ENCODE measurements around the genes PARP1 and ITPKB.

GRCh38 chr1:226001863-226002685 lies 2.9 kb upstream of the SDE2 start:
- RRBS = no CpG with 5 or more reads among the region's 9 CpGs

GRCh38 chr1:226110347-226111320 lies 48.1 kb downstream of the H3-3A start:
- RRBS = 2% methylated on average over 19 of the region's 70 CpGs

DNA sequence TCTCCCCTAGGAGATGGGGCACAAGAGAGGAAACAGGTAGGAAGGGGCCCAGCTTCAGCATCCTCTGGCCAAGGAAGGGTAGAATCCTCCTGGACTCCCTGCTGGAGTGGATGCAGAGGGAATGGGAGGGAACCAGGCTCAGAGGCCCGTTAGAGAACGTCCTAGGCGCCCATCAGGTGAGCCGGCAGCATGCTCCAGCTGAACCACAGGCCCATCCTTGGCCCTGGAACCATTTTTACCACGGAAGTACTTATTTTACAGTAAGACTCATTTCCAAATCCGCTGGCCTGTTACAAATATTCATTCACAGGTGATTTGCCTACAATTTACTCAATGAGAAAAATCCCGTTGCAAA lies 58.1 kb downstream of the H3-3A start:
- RRBS = no CpG with 5 or more reads among the region's 7 CpGs

DNA sequence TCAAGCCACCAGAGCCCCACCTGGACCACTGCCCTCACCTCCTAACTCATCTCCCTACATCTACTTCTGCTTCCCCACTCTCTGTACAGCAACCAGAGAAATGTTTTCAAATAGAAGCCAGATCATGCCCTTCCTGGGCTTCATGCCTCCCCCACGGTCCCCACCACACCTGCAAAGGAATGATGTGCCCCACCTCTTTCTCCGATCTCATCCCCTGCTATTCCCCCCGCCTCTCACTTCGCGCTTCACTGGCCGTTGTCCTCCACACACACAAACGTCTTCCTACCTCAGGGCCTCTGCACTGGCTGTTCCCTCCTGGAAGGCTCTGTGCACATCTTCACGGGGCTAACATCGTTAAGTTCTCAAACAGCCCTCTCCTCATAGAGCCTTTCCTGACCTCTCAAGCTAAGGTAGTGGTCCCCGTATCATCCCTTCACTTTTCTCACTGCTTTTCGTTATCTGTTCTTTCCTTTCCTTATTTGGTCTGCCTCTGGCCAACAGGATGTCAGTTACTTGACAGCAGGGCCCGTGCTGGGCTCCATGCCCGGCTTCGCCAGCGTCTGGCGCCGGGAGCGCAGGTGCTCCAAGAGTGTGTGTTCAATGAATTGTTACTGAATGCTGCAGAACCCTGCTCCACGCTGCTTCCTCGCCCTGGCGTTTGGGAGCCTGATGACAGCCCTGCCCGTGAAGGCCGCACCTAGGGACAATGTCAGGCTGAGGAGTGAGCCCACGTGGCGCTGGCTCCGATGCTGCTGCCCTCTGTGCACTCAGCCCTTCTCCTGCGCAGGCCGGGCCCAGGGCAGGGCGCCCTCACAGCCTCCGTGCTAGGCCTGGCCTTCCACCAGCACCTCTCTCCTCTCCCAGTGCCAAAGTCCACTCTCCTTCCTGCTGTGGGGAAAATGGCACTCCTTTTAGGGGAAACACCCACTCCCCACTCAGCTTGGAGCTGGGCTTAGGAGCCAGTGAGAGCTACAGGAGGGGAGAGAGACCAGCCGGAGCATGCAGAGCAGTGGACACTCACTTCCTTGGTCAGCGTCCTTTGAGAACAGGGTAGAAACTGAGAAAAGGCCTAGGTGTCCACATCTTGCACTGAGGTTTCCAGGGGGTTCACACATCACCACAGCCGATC lies 51.6 kb downstream of the ACBD3 start:
- RRBS = no CpG with 5 or more reads among the region's 33 CpGs

DNA sequence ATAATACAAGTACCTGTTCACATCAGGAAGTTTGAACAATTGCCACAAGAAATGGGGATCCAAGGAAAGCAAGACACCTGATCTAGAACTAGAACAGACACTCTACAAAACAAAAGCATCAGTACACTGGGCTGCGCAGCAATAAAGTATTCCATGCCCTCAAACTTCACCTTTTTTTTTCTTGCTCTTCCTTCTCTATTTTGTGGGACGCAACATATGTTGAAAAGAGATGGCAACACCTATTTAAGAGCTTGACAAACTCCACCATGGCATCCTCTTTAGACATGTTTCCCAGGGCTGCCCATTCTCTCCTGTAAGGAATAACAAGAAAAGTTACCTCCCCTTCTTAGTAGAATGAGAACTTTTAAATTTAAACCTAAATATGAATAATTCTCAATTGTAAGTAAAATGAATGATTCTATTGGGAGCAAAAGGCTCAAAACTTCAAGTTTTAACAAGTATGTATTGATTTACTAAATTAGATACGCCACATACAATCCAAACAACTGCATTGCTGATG lies 21.9 kb downstream of the ACBD3 start:
- RRBS = no CpG with 5 or more reads among the region's 3 CpGs

- RRBS = no CpG with 5 or more reads among the region's 23 CpGs
Observed at GRCh38 chr1:226209198-226210045, 14.0 kb upstream of the MIXL1 start.

GRCh38 chr1:226390152-226390728 lies 17.7 kb downstream of the PARP1 start:
- RRBS = 90% methylated on average over 3 of the region's 10 CpGs

- RRBS = no CpG with 5 or more reads among the region's 2 CpGs
Observed at GRCh38 chr1:226407339-226407446, 700 bp downstream of the PARP1 start.

DNA sequence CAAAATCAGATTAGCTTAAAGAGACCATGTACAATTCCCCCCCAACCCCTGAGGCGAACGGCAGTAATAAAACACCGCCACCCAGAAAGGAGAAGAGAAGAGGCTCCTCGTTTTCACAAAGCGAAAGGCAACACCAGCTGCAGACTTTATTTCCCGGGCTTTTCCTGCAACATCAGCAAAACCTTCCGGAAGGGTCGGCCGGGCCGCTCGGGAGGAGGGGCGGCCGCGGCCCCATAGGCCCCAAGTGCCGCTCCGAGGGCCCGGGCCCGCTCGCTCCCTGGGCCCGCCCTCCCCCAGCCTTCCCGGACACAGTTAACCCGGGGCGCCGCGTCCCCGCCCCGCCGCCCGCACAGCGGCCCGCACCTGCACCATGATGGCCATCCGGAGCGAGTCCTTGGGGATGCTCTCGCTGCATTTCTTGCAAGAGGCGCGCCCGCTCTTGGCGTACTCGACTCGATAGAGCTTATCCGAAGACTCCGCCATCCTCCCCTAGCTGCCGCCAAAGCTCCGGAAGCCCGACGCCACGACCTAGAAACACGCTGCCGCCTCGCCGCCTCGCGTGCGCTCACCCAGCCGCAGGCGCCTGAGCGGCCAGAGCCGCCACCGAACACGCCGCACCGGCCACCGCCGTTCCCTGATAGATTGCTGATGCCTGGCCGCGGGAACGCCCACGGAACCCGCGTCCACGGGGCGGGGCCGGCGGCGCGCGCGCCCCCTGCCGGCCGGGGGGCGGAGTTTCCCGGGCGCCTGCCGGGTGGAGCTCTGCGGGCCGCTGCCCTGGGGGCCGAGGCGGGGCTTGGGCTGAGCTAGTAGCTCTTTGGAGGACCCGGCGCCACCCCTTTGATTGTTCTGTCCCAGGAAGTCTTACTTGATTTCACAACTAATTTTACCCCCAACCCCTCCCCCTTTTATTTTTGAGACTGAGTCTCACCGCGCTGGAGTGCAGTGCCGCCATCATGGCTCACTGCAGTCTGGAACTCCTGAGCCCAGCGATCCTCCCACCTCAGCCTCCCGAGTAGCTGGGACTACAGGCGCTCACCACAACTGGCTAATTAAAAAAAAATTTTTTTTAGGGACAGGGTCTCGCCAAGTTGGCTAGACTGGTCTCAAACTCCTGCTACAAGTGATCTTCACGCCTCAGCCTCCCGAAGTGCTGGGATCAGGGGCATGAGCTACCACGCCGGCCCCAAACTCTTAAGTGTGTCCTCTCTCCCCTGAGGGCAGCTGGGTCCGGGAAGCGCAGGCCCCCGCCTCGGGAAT lies at the start of gene PARP1:
Gene PARP1 (minus strand): TSS at position 647 of the 1,260 bp plus-strand sequence.
- RRBS = 1% methylated on average over 39 of the region's 105 CpGs

- RRBS = no CpG with 5 or more reads among the region's 6 CpGs
Observed at GRCh38 chr1:226444743-226445385, 37.0 kb upstream of the PARP1 start.

- RRBS = no CpG with 5 or more reads among the region's 6 CpGs
Observed at GRCh38 chr1:226587036-226587350, 38.4 kb downstream of the STUM start.

DNA sequence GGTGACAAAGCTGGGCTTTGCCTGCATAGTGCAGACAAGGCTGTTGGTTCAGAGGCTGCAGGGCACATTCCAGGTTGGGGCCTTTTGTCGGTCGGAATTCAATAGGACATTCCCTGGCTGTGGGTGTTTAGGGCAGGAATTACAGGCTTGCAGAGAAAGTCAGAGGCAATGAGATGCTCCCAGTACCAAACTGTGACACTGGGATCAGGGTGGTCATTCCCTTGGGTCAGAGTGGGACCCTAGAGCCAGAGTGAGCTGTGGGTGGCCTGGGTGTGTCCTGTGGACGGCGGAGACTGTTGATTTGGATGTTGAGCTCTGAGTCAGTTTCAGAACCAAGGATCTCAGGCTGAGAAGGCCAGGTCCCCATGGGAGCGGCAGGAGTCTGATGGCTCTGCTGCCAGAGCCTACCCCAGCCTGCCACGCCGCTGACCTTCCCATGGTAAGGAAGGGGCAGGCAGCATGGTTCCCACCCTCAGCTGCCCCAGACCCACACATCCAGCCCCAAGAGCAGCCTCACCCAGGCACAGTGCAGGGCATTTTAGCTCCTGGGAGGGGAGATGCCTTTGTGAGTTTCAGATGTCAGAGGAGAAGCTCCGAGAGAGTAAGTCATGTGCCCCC lies 56.3 kb downstream of the STUM start:
- RRBS = no CpG with 5 or more reads among the region's 8 CpGs

DNA sequence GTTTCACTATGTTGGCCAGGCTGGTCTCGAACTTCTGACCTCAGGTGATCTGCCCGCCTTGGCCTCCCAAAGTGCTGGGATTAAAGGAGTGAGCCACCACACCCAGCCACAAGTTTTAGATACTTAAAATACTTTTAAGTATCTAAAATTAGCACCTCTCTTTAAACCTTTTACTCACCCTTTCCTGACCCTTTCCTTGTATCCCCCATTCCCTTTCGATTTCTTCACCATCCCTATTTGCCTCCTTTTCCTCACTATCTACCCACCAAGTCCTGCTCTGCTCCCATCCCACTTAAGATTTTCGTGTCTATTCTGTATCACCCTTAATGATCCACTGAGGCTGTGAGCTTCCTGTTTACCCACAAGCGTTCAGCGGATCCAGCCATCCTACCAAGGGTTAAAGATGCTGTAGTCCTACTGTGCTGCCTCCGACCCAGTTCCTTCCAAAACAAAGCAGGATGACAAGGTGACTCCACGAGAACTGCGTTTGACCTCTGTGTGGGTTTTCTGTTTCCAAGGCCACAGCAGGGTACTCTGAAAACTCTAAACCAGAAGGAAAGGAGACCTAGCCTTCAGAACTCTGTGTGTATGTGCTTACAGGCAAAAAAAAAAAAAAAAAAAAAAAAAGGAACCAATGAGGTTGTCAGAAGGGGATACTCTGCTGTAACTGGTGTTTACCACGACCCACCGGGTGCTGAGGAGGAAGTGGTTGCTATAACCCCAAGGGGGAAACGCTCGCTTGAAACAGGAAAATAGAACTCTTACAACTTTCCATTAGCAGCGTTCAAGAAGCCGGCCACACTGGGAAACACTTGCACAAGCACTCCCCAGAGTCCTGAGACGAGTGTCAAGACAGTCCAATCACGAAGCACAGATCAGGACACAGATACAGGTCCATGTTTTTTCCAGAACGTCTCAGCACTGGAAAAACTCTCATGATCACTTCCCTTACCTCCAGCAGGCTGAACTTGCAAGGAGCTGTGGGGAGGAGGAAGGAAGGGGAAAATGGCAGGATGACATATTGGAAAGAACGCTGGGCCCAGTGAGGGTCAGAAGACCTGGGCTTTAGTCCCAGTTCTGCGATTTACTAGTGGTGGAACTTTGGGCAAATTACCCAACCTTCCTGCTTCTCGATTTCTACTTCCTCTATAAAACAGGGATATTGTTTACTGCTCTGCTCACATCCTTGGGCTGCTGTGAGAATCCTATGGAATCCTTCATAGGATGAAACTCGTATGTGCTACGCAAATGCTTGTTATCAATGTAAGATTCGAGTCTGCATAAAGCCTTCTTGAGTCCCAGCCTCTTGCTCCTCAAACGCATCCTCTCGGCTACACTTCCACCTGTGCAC lies 64.1 kb downstream of the ITPKB start:
- RRBS = no CpG with 5 or more reads among the region's 26 CpGs

DNA sequence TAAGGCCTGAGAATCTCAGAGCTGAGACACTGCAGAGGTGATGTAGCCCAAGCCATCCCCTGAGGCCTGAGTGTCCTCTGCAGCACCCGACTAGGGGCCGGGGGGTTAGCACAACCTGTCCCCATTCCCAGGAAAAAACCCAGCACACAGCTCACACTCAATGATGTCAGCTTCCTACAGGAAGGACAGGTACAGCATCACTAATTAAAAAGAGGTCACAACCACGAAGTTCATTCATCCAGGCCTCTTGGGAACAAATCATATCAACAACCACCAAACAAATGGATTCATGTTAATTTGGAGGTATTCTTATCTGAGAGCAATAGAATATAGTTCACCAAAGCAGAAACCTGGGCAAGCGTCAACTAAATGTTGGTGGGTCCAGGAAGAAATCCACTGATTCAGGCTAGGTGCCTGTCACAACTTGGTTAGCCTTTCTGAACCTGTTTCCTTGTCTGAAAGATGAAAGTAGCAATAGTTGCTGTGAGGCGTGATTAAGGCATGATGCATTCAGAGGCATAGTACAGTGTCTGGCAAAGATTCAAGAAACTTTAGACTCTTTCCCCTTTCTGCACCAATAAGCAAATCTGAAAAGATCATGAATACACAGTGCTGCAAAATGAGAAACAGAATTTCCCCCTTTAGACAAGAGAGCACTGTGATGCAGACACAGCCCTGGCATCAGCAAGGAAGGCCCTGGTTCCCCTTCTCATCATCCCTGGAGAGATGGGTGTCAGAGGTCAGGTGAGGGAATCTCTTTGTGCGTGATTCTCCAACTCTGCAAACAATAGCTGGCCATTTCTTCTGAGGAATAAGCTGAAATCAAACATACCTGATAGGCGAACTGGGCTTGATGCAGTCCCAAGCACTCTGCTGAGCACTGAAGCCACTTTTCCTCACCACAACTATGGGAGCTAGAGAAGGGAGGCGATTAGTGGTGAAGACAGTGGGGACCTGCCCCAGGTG lies 42.0 kb downstream of the ITPKB start:
- RRBS = no CpG with 5 or more reads among the region's 8 CpGs

- RRBS = no CpG with 5 or more reads among the region's 5 CpGs
Observed at GRCh38 chr1:226704480-226705002, 34.5 kb downstream of the ITPKB start.

DNA sequence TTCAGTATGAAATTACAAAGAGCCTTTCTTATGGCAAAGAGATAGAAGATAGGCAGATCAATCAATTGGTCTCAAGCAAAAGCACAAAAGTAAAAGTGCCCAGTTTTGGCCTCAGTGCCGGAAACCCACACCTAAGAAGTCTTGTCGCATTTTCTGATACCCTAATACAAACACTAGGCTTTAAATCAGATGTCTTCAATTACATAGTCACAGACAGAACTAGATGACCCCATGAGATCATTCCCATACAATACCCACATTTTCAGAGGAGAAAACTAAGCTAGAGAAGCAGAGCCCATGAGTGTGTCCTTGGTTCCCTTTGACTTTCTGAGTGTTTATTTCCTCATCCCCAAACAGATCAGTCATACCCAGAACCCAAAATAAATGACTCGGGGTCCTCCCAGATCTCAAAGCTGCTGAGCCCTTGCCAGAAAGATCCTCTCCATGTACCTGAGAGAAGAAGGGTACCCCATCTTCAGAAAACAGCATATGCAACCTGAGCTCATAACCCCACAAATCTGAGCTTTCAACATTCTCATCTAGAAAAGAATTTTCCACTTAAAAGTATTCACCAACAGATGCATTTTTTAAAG lies 7.6 kb downstream of the ITPKB start:
- RRBS = no CpG with 5 or more reads among the region's 3 CpGs

DNA sequence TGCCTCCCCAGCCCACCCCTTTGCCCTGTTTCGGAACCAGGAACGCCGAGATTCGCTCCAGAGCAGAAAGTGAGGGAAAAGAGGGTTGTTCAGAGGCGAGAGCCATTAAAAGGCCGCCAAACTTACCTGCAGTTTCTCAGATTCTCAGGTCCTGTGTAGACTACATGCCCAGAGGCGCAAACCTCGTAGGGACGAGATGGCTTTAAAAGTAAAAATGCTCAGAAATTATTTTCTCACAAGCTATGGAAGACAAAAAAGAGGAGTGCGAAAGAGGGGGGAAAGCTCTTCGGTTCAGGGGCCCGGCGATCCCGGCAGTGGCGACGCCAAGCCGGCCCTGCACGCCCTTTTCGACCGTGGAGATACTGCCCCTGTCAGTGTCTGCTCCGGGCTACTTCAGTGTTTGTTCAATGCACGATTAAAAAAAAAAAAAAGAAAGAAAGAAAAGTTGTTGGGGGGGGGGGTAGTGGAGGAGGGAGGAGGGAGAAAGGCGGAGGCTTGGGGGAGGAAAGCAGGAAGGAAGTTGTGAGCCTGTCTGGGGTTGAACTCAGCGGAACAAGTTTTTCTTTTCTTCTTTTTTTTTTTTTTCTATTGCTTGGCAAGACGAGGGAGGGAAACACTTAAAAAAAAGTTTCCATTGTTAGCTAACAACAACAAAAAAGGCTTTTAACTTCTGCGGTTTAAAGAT lies at the start of gene ITPKB:
Gene ITPKB (minus strand): TSS at position 368 of the 685 bp plus-strand sequence.
- RRBS = 3% methylated on average over 5 of the region's 26 CpGs

DNA sequence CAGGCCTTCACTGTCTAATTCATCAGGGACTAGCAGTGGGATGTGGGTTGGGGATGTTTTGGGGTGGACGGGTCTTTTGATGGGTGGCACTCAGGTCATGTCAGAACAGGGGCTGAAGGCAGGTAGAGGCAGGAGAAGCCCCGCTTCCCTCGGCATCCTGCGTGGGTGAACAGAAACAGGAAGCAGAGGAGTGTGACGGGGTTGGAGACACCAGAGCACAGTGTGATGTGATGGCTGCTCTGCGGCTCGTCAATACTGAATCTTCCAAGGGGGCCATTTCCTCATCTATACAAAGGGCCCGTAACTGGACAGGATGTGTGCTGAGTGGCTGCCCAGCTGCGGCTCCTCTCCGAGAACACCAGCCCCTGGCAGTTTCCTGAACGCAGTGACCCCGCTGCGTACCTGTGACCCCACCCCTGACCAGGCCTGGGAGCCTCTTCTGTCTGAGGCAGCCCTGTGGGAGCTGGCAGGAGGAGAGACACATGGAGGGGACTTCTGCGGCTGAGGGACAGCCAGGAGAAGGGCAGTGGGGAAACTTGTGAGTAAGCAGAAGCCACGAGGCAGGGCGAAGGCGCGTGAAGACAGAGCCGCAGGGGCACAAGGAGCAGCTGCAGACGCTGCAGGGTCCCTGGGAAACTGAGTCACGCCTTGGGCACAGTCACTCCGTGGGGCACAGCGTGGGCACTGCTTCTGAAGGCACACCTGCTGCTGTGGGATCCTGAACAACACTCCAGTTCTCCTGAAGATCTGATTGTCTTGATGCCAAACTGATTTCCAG lies 60.0 kb upstream of the ITPKB start:
- RRBS = no CpG with 5 or more reads among the region's 23 CpGs

DNA sequence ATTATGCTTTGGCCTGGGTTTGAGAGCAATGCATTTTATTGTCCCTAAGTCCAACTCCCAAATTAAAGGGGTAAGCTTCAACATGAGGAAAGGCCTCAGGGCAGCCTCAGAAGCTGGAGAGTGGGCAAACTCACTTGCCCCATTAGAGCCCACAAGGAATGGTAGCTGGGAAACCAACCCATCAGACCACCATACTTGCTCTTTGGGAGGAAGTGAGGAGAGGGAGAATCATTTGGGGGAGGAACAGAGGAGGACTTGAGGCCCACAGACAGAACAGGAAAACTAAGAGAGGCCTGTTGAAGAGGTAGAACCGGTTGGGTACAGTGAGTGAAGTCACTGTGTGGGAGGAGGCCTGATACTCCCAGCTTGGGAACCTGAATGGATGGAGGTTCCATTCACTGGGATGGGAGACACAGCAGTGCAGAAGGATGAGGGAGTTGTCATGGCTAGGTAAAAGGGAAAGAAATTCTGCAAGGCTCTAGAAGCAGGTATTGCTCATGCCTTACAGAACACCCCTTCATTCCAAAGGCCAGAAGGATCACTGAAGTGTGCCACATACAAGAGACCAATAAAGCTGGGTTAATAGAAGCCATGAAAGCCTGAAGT lies 63.5 kb upstream of the PSEN2 start:
- RRBS = no CpG with 5 or more reads among the region's 1 CpG

DNA sequence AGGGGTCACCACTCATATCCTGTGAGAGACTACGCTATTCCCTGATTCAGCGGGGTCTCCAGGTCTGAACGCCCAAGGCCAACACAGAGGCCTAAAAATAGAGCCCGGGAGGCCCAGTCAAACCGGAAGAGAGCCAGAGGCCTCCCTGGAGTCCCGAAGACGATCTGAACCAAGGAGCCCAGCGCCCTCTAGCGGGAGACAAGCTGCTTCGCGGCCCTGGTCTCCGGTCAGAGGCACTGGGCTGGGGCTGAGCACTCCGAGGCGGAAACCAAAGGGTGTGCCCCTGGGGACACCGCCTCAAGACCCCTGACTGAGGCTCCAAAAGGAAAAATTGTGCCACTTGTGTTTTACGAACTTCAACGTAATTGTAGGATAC lies 42.4 kb upstream of the PSEN2 start:
- RRBS = no CpG with 5 or more reads among the region's 17 CpGs

Data from skeletal muscle cell (primary cell).